ENCODE measurements around the genes PPIAL4G and VPS45.

- PRO-cap, result no peak
Observed at GRCh38 chr1:146411788-146412489, 67.4 kb upstream of the PPIAL4H start.

- PRO-cap, result no peak
Observed at GRCh38 chr1:146443841-146444347, 99.3 kb upstream of the PPIAL4H start.

GRCh38 chr1:147168633-147169208 lies 3.5 kb downstream of the PRKAB2 start:
- PRO-cap, result no peak

GRCh38 chr1:147772456-147773061 lies 12.2 kb upstream of the GJA5 start:
- PRO-cap, result no peak

- PRO-cap, result no peak
Observed at GRCh38 chr1:147833040-147833750, 69.4 kb upstream of the GJA8 start.

DNA sequence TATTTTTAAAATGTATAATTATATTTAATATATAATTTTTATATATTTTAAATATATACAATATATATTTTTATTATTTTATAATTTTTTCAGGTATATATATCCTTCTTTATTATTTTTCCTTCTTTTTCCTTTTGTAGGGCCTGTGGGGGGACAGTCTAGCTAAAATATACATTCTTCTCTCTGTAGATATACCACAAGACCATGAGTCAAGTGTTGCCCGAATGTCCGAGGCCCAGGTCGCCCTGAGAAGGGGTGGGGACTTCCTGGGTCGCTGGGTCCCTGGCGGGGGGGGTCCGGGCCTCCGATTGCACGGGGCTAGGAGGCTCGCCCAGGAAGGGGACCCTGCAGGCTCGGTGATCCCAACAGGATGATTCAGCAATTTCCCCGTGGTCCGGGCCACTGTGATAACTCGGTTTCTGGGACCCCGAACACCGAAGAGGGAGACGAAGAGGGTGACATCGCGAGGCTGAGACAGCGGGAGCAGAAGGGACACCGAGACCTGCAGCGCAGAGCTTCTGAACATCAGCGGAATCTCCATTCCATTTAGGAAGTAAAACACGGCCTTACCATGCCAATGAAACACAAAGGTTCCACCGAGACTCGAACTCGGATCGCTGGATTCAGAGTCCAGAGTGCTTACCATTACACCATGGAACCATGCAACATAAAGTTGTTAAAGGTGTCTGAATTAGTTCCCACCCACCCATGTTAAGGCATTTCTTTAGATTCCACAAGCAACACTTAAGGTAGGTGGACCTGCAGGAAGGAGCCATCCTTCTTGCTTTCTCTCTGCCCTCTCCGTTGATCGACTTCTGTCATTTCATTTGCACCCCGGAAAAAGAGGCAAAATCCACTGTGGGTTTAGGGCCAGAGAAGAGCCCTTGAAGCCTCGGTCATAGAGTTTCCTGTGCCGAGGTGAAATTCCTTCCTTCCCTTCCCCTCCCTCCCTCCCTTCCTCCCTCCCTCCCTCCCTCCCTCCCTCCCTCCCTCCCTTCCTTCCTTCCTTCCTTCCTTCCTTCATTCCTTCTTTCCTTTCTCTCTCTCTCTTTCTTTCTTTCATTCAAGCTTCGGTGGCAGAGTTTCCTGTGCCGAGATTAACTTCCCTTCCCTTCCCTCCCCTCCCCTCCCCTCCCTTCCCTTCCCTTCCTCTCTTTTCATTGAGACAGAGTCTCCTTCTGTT lies 112.8 kb upstream of the NBPF11 start:
- PRO-cap, result no peak

- PRO-cap, result no peak
Observed at GRCh38 chr1:148317152-148318009, 165.3 kb upstream of the NBPF11 start.

- PRO-cap, result no peak
Observed at GRCh38 chr1:148318010-148319314, 164.6 kb downstream of the PPIAL4G start.

GRCh38 chr1:148353448-148354284 lies 129.4 kb downstream of the PPIAL4G start:
- PRO-cap, result no peak

DNA sequence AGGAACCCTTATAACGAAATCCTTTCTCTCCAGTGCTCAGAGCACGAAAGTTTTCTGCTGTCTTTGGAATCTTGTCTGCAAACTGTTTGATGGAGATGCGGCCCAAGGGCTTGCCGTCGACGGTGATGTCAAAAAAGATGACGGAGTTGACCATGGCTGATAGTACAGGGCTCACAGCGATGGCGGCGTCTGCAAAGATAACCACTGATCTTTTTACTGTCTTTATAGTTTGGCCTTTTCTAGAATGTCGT lies at the start of gene PPIAL4G:
Gene PPIAL4G, minus strand, starts transcription at position 204 of the 251 bp plus-strand sequence.
- PRO-cap, result no peak

DNA sequence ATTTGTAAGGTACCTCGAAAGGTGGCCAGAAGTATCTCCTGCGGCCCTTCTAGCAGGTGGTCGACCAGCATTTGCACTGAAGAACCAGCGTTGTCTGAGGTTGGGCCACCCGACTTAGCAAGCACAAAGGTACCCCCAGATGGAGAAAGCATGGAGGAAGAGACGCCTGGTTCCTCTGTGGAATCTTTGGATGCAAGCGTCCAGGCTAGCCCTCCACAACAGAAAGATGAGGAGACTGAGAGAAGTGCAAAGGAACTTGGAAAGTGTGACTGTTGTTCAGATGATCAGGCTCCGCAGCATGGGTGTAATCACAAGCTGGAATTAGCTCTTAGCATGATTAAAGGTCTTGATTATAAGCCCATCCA lies 109.1 kb downstream of the PDE4DIP start:
- PRO-cap, result no peak

- PRO-cap, result no peak
Observed at GRCh38 chr1:149113553-149114093, 10.3 kb upstream of the NBPF9 start.

GRCh38 chr1:149128619-149128865 lies 25.2 kb upstream of the NBPF9 start:
- PRO-cap, result no peak

DNA sequence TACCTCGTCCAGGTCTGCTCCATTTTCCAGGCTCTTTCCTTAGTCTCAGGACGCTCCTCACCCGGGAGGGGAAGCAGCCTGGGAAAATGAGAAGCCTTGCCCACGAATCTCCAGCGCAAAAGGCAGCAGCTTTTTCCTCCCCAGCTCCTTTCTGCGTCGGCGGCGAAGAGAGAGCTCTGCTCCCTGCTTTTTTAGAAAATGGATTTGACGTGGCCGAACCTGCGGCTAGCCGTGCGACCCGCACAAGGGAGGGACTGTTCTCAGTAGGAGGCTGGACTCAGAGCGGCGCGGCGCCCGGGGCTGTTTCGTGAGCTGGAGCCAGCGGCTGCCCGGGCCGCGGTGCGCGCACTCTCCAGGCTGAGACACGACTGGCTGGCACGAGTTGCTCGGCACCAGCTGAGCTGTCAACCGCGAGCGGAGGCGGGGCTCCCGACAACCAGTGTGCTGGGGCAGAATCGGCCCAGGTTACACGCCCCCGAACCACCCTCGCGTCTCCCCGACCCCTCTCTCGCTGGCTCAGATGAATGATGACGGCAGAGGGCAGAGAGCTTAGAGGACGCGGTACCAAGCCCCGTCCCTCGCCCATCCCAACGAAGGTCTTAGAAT lies 104.9 kb upstream of the NOTCH2NLC start:
- PRO-cap, result no peak

DNA sequence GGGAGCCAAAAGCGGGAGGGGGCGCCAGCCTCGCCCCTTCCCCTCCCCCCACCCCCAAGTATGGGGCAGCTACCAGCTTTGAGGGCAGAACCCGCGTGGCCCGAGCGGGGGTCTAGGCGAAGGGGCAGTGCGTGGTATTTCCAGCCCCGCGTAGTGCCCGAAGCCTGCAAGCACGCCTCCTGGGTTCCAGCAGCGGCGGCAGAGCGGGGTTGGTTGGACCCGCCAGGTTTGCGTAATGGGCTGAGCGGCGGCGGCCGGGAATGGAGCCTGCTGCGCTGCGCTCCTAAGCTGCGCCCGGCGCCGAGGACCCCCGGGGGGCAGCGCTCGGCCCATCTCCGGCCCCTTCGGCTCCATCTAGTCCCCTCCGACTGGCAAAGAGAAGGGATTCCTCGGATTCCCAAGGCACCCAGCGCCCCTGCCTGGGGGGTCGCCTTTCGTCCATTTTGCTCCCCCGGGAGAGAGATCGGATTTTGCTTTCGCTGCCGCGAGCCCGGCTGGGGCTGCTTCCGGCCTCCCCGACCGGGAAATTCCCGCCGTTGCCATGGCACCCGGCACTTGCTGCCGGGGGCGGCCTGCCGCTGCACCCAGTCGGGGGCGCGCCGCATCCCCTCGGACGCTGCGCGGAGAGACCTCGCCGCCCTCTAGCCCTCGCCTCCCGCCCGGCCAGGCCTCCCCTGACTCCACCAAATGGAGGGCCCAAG lies 24.2 kb downstream of the PPIAL4C start:
- PRO-cap, result no peak

GRCh38 chr1:149641063-149641547 lies 57.5 kb downstream of the PPIAL4C start:
- PRO-cap, result no peak

DNA sequence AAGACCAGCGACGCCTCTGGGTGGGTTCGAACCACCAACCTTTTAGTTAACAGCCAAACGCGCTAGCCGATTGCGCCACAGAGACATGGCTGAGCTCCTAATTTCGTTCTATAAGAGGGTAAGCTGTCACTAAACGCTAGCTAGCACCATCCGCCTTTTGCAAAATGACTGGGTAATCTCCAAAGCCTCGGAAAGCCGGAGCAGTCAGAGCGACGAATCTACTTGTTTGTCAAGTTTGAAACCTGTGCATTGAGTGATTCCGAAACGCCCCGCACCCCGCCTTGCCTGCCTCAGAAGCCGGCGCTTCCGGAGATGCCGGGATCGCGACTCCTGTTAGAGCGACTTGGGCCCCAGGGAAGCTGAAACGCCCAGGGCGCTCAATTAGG lies 42.3 kb upstream of the FCGR1A start:
- PRO-cap, result no peak

- PRO-cap, result no peak
Observed at GRCh38 chr1:150066855-150067063, 817 bp upstream of the VPS45 start.

DNA sequence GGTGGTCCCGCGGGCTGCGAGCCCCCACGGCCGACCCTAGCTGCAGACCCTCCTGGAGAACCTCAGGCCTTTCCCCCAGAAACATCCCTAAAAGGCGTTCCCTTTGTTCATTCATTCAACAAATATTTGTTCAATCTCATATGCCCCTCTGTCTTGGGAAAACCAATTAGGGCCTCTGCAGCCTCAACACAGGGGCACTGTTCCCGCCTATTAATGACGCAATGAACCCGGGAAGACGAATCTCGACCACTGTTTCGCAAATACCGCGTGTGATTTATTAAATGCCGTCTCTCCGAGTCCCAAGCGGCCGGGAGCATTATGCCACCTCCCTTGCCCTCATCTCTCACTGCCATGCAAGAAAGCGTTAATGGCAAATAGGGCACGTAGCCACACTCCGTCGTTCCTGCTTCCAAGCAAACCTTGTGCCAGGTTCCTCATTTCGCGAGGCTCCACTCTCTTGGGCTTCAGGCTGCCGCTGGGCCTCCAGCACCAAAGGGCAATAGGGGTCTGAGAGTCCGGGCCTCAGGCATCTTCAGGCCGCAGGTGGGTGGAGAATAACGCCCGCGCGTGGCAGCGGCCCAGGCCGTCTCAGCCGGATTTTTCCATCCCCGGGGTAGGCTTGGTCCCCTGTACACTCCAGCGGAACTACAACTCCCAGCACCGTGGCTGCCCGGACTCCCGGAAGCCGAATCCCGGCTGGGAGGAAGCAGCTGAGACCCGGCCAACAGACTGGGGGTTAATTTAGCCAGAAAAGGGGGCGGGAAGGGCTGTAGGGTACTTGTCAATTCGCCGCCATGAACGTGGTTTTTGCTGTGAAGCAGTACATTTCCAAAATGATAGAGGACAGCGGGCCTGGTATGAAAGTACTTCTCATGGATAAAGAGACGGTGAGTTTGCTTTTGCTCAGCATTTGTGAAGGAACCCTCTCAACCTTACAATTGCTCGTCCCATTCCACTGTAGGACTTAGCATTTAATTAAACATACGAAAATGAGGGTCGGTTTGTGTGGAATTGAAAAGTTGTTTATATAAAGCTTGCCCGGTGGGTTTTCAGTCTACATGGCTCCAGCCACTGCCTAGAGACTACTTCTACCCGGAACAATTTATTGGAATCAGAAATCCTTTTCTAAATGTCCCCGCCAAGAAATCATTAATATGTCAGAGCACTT lies at the start of gene VPS45:
Gene VPS45, plus strand, starts transcription at position 713 of the 1,168 bp plus-strand sequence.
- PRO-cap, result bidirectional peak, plus-strand start at position 213 of the sequence, minus-strand start at position 215 of the sequence; bidirectional peak, plus-strand start at position 750 of the sequence, minus-strand start at position 602 of the sequence

DNA sequence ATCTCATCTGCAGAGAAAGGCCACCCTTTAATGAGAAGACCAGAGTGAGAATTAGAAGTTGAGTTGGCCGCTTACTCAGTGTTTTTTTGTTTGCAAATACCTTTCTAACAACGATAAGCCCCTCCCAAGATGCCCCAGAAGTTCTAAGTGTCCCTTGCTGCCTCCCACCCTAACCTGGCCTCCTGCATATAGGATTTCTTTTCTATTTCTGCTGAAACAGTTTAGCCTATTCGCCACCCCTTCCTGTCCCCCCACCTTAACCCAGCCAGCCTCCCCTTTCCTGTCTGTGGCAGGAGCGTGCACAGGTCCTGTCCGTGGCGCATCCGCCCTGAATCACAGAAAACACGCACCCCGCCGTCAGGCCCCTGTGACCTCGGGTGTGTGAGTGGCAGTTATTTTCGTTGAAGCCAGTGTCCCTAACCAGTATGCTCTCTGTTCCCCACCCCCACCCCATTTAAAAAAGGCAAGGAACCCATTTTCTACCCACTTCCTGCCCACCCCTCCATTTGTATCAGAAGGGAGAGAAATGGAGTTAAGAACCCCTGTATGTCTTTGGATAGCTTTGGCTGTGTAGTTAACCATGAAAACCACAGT lies 1.6 kb downstream of the PLEKHO1 start:
- PRO-cap, result unidirectional peak, minus-strand start at position 181 of the sequence